ENCODE data around the gene LRRC40.

DNA sequence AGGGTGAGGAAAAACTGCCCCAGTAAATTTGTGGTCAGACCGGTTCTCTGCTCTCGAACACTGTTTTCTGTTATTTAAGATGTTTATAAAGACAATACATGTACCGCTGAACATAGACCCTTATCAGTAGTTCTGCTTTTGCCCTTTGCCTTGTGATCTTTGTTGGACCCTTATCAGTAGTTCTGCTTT lies 83.6 kb upstream of the SERBP1 start:
- RRBS, result no CpG with 5 or more reads among the region's 3 CpGs

GRCh38 chr1:67612849-67613279 lies 72.1 kb upstream of the GADD45A start:
- RRBS, result no CpG with 5 or more reads among the region's 4 CpGs

DNA sequence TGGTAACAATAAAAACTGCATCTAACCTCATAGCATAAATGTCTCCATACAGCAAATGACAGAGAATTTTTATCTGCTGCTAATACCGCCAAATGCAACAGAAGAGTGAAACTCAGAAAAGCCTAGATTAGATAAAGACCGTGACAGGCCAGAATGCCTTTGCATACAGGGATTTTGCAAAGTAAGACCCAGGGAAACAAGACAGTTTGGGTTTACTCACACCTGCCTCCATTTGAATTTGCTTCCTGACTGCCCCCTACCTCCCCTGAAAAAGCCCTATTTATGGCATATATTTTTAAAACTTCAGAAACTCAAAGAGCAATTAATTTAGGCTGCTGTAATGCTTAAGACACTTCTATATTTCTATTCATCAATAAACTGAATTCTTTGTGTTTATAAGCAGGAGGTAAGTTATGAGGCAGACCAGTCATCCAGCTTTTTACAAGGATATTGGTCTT lies 58.4 kb downstream of the GADD45A start:
- RRBS, result no CpG with 5 or more reads among the region's 2 CpGs

DNA sequence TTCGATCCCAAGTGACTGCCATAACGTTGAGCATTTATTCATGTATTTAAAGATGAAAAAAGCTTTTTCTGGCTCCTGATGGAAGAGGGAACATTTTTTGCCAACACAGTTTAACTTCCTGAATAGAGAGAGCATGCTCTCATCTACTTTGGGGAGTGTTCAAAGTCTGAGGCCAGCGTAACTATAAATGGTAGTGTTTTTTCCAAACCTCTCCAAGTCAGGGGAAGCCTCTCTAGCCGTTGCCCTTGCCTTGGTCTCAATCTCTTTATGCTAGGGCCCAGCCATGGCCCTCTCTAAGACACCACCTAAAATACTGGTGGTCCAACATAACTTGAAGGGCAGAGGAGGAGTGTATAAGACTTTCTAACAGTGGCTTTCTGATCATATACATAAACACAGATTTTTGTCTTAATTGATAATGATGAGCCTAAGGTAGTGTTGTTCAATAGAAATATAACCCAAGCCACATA lies 55.7 kb downstream of the GNG12 start:
- RRBS, result no CpG with 5 or more reads among the region's 4 CpGs

GRCh38 chr1:68140819-68142154 lies 90.9 kb upstream of the DIRAS3 start:
- RRBS, result no CpG with 5 or more reads among the region's 18 CpGs

DNA sequence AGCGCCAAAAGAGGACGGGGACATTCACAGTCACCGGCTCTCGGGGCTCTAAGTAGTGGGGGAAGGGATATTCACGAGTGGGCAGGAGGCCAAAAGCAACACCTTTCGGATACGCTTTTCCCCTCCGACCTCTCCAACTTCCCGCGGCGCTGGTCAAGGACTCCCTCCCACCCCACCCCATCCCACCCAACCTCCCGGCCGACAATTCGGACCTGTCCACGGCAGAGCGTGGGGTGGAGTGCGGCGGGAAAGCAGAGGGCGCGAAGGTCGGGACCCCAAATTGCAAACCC lies 1.0 kb downstream of the WLS start:
- RRBS, result under 1% methylated on average over 3 of the region's 21 CpGs

DNA sequence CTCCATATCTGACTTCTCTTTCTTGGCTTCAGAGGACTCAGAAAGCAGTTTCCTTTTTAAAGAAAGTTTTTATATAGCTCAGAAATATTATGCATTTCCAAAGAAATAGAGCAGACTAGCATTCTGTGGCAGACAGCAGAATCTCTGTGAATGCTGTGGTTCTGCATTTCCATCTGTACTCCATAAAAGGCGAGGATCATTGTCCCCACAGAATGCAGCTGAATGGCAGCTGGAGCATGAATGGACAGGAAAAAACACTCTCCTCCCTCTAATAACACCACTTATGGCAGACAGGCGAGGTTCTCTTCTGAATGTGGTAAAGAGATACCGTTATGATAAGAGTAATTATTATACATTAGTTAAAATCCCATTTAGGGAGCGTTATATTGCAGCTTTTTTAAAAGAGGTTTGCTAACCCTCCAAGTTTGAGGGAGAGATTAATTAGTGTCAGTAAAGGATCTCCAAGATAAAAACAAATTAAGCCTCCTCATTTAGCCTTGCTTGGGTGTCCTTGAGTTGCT lies 81.4 kb upstream of the WLS start:
- RRBS, result no CpG with 5 or more reads among the region's 4 CpGs

GRCh38 chr1:70204436-70205120 lies 801 bp downstream of the LRRC40 start:
- RRBS, result no CpG with 5 or more reads among the region's 6 CpGs

GRCh38 chr1:70205127-70206357 lies at the start of gene LRRC40:
TSS of gene LRRC40 (minus strand) at chr1:70205579.
- RRBS, result no CpG with 5 or more reads among the region's 57 CpGs

DNA sequence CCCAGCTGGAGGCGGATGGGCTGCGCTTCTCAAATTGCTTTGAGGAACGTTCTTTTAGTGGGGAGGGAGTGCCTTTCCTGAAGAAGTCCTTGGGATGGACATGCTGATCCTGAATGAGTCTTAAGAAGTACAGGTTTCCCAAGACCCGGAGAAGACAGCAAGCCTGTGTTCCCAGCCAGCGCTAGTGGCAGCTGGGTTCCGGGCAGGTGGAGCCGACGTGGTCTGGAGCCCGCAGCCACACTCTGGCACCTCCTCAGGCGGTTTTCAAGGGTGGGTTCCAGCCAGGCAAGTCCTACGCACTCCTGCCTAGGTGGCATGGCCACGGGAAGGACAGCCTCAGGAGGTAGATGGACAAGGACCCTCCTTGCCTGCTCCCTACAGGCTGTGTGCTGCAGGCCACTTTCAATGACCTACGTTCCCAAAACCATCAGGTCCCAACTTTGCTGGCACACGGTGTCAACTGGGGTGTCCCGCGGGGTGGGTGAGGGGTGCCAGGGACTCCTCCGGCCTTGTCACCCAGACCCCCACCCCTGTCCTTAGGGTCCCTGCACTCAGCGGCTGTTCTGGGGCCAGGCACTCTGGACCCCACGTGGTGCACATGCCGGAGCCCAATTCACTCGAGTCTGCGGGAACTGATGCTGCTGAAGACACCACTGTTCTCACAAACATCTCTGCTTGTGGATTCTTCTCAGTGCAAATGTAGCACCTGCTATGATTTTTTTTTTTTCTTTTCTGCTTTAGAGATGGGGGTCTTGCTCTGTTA lies 6.7 kb upstream of the PTGER3 start:
- RRBS, result 97% methylated on average over 3 of the region's 22 CpGs

- RRBS, result no CpG with 5 or more reads among the region's 4 CpGs
Measured at GRCh38 chr1:71063613-71064380, 16.2 kb upstream of the PTGER3 start.

DNA sequence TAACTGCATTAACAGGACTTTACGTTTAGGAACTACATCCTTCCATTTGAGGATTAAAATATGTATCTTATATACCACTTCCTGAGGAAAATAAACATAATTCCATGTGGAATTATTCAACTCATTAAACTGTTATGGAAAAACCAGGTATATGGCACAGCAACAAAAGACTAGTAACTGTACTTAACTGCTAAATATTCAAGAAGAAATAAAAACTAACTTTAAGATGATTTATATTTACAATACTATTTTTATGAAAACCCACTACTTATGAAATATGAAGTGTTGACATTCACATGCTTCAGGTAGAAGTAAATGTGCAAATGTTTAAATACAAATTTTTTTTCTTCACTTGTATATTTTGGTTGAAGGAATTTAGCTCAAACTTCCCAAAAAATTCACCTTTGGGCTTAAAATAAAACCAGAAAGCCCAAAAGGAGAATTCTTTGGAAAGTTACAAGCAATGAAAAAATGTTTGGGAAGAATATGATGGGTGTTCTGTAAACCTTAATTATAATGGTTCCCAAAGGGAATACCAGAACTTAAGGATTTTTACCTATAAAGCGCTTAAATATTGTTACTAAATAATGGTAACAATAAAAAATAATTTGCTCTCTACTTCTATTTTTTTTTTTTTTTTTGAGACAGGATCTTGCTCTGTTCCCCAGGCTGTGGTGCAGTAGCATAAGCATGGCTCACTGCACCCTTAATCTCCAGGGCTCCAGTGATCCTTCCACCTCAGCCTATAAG lies 13.4 kb downstream of the ZRANB2 start:
- RRBS, result no CpG with 5 or more reads among the region's 2 CpGs

GRCh38 chr1:71193084-71193505 lies 112.3 kb upstream of the ZRANB2 start:
- RRBS, result no CpG with 5 or more reads among the region's 1 CpG

GRCh38 chr1:71513897-71514601 lies 433.2 kb upstream of the ZRANB2 start:
- RRBS, result no CpG with 5 or more reads among the region's 25 CpGs

- RRBS, result no CpG with 5 or more reads among the region's 3 CpGs
Measured at GRCh38 chr1:72807126-72807562, 524.8 kb upstream of the NEGR1 start.

DNA sequence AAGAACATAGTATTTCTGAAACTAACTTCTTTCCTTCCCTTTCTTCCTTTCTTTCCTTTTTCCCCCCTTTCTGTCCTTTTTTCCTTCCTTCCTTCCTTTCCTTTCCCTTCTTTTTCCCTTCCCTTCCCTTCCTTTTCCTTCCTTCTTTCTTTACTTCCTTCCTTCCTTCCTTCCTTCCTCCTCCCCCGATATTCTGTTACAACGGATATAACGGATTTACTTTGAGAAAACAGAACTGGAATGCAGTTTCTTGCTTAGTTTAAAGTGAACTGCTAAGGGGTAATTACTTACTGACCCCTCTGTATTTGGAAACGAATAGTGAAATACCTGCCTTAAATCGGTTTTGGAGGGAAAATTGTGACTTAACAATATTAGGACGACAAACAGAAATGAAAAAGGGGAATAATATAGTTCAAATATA lies 66.1 kb upstream of the LRRC53 start:
- RRBS, result no CpG with 5 or more reads among the region's 6 CpGs

DNA sequence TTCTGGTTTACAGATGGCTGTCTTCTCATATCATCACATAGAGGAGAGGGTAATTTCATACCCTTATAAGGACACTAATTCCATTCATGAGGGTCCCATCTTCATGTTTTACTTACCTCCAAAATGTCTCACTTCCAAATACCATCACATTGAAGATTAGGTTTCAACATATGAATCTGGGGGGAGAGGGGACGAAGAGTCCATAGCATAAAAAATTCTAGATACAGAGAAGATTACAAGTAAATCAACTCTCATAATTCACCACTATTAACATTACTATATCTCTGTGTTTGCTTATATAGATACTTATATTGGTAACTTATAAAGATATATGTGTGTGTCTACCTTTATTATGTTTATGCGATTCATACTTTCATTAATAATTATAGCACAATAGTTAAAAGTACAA lies 88.9 kb downstream of the TYW3 start:
- RRBS, result no CpG with 5 or more reads among the region's 2 CpGs

DNA sequence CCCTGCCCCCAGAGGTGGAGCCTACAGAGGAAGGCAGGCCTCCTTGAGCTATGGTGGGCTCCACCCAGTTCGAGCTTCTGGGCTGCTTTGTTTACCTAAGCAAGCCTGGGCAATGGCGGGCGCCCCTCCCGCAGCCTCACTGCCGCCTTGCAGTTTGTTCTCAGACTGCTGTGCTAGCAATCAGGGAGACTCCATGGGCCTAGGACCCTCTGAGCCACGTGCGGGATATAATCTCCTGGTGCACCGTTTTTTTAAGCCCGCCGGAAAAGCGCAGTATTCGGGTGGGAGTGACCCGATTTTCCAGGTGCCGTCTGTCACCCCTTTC lies 21.9 kb upstream of the LHX8 start:
- RRBS, result no CpG with 5 or more reads among the region's 14 CpGs

DNA sequence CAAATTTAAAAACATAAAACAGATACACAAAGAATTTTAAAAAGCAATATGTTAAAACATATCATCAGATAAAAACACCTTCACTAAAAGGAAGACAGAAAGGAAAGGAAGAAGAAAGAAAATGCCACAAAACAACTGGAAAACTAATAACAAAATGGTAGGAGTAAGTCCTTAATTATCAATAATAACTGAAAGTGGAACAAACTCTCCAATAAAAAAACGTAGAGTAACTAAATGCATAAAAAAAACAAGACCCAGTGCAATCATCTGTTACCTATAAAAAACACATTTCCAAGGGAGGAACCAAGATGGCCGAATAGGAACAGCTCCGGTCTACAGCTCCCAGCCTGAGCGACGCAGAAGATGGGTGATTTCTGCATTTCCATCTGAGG lies 47.1 kb upstream of the ACADM start:
- RRBS, result no CpG with 5 or more reads among the region's 5 CpGs

Data from AG09319 (cell line).